WTC11 (cell line): ENCODE measurements around a stretch of chr20.

GRCh38 chr20:4248120-4248829 is 812 bp downstream of the ADRA1D start:
- PRO-cap = no peak

- PRO-cap = unidirectional peak, plus-strand start at chr20:4585817
Measured at GRCh38 chr20:4585722-4585952, 100.6 kb upstream of the PRNP start.

DNA sequence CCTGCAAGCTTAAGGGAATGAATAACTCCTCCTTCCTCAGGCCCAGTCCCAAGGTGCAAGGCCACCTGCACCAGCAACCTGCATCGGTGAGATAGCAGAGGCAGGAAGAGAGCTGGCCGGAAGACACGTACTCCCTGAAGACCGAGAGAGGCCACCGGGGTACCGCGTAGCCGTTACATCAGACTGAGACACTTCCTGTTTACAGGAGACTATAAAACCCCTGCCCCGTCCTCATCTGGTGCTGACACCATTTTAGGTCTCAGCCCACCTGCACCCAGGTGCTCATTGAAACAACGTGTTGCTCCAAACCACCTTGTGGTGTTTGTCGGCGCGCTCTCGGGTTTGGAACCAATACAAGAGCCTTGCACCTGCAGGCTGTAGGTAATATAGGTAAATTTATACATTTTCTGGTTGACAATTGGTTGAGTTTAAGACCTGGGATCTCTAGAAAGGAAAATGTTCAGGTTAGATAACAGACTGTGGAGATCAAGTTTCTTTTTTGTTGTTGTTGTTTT is 25.0 kb upstream of the PRNP start:
- PRO-cap = no peak

GRCh38 chr20:4702290-4703316 is 16.3 kb downstream of the PRNP start:
- PRO-cap = no peak

DNA sequence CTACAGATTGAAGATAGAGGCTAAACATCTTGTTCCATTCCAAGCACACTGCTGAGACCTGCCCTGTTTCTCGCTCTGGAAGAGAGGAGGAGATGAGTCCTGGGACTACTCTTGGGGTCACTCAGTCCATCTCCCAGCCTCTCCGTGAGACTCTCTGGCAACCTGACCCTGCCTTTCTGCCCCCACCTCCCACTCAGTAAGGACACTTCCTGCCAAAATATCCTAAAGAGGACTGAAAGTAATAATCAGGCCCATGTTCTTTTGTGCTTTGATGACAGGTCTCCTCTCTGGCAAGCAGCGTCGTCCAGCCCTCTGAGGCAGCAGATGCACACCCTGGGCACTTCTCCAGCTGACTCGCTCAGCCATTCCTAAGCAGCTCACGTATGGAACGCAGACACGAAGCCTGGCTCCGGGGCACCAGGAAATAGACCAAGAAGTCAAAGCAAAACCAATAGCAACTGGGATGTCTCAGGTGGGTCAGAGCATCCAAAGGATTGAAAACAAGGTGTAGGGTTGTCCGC is 2.6 kb downstream of the RASSF2 start:
- PRO-cap = no peak

- PRO-cap = no peak
Measured at GRCh38 chr20:5156893-5157513, 30.2 kb downstream of the CDS2 start.

DNA sequence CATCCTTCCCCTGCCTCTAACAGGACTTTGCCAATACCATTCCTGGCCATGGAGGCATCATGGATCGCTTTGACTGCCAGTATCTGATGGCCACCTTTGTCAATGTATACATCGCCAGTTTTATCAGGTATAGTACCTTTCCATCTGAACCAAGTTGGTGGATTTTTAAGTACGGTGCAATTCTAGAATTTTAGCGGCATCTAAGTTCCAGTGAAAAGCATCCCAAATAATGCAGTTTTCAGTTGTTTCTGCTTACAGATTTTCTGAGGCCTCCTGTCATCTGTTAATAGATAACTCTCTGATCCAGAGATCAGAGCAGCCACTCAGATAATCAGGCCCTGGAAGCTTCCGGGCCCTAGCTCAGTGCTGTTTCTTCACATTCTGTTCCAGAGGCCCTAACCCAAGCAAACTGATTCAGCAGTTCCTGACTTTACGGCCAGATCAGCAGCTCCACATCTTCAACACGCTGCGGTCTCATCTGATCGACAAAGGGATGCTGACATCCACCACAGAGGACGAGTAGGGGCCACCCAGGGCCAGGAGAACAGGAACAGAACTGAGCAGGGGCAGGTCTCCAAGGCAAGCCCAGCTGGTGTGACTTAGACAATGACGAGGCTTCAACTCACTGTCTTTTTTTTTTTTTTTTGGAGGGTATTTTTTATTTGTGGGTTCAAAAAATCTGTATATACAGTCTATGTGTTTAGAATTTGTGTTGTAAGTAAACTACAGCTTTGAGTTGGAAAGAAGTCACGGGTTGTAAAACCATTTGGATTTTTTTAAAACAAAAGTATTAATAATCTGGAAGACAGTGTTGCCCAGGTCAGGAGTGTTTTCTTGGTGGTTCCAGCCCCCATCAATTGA is 63.1 kb downstream of the CDS2 start:
- PRO-cap = no peak

DNA sequence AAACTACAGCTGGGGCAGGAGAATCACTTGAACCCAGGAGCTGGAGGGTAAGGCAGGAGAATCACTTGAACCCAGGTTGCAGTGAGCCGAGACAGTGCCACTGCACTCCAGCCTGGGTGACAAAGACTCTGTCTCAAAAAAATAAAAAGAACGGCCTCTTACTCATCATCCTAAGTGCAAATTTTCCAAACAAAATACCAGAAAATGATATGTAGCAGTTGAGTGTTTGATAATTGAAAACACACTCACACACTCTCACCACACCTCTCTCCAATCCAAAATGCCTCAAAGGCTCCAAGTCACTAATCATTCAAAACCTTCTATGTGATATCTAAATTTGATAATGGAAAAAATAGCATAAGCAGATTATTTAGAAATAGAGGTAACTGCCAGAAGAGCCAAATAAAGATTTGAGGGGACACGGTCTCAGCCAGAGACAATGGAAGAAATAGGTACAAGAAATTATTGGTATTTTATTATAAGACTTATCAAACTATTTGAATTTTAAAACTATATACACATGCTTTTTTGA is 59.1 kb downstream of the GPCPD1 start:
- PRO-cap = no peak

DNA sequence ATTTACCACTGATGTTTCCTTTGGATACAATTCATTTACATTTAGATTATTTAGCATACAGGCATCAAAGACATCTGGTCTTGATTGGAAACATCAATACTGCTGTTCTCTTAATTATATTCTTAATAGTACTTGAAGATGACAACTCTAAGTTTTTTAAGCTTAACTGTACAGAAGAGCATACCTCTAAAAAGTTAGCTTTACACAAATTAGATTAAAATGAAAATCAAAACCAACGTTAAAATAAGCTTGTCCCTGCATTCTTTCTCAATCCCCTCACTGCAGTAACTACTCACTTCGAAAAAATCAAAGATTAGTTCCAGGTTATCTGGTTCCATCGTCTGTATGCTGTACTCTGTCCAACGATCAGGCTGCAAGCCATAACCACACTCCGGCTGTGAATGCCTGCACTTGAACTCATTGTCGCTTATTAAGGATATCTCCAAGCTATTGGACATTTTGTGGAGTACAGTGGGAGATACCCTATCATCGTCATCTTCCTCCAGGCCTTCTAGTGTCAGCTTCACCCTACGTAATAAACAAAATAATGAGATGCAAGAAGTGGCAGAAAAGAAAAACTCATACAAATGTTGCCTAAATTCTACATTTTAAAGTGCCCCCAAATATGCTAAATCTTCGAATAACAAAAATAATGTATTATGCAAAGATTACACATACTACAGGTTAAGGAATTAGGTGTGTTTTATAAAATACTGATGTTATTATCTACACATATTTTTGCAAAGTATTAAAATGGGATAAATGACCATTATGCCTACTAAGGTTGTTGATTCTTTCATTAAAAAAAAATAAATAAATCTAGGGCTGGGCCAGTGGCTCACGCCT is 32.5 kb downstream of the GPCPD1 start:
- PRO-cap = no peak

GRCh38 chr20:5592894-5593328 is 17.9 kb downstream of the GPCPD1 start:
- PRO-cap = no peak

DNA sequence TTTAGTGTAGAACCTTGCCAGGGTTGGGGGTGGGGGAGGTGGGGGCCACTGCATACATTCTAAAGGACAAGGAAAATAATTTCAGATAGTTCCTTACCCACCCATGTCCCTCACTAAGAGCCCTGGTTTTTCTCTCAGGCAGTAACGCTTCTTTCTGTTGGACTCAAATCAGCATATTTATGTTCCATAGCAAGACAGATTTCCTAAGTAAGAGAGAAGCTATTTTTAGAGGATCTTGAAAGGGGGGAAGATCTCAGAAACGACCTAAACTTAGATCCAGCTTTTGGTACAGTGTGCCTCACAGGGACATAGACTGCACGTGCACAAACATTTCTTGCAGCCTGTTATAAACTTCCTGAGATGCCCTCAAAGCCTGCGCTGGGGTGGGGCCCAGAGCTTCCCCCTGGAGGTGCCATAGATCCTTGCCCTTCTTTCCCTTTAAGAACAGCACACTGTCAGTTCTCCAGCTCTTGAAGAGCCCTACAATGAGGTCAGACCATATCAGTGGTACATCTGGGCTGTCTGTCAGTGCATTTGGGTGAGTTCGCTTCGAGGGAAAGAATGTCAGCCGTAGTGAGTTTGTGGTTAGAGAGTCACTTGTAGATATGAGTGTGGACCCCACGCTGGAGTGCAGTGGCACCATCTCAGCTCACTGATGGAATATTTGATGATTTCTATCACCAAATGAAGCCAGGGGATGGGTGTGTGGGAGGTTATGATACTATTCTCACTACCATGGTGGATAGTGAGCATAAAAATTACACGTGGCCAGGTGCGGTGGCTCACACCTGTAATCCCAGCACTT is 48.7 kb upstream of the GPCPD1 start:
- PRO-cap = no peak

- PRO-cap = no peak
Measured at GRCh38 chr20:5772723-5773372, 22.6 kb downstream of the SHLD1 start.

- PRO-cap = no peak
Measured at GRCh38 chr20:5833362-5833711, 78.0 kb upstream of the CHGB start.

DNA sequence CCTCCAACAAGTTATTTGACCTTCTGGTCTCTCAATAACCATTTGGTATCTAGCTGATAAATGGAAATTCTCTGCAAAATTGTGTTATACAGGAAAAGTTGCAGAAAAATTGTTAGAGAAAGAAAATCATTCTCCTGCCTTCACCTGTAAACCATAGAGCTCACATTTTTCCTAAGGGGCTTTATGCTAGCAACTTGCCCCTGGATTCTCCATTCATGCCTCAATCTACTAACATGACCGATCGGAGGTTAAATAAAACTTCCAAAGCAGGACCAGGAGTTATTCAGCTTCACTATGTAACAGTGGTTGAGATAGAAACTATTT is 75.6 kb upstream of the CHGB start:
- PRO-cap = no peak

DNA sequence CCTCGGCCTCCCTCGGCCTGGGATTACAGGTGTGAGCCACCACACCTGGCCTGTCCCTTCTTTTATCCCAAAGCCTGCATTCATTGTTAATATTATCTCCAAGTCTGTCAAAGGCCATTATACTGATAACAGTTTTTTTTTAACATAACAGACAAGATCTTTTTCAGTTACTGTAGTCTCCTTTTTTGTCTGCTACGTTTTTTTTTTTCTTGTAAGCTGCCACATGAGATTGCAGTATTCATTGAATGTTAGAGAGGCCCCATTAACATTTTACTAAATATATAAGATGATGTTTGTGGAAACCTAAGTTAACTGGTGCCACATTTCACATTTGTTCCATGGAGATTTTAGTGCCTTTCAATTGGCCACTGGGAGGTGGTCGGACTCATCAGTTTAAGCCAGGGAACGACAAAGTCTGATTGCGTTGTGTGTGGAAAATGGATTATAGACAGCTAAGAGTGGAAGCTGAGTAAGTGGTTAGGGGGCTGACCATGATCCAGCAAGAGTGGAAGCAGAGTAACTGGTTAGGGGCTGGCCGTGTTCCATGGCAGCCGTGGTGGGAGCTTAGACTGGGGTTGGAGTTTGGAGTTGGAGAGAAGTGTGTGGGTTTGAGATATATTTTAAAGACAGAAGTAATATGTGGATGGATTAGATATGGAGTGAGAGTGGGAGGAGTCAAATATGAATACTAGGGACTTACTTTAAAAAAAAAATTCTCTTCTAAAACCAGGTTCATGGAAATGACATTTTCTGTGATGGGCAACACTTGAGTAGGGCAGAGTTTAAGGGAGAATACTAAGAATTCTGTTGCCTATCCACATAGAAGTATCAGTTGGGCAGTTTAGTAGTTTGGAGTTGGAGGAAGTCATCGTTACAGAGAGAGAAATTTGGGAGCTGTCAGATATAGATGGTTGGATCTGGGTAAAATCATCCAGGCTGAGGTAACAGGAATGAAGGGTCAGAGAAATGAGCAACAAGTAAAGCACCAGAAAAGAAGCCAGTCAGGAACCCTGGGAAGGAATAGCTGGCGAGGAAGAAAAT is 6.2 kb downstream of the CRLS1 start:
- PRO-cap = no peak

DNA sequence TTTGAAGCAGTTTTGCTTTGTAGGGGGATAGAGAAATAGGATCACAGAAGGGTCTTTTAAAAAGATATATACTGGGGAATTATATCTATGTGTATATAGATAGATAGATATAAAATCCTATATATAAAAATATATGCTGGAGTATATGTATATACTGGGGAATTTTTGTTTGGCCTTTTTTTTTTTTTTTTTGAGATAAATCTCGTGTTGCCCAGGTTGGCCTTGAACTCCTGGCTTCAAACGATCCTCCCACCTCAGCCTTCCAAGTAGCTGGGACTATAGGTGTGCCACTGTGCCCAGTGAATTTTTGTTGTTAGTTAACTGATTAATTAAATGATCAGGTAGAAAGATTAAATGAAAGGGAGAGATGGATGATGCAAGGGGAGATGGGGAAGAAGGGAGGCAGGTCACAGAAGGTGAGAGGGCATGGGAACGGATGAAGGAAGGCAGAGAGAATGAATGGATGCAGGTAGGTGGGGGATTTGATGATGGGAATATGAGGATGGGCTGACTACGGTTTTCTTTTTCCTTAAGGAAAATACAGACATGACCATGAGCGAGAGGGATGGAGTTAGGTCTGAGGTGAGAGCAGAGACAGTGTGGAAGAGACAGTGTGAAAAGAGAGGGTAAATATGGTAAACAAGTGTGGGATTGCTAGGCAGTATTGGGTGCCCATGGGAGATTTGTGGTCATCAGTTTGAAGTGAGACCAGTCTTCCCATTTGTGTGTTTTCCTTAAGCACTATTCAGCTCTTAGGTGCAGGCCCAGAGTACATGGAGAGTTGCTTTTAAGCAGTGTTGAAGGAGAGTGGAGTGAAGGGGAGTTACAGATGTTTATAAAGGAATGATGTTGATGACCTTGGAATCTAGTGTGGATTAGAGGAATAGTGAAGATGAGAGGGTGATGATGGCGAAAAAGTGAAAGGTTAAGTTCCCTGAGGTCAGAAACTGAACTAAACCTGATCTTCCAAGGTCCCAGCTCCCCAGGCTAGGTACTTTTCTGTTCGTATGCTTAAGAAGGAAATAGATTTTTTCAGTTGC is 7.4 kb downstream of the CRLS1 start:
- PRO-cap = no peak

GRCh38 chr20:6093900-6094438 is 28.9 kb downstream of the FERMT1 start:
- PRO-cap = no peak

DNA sequence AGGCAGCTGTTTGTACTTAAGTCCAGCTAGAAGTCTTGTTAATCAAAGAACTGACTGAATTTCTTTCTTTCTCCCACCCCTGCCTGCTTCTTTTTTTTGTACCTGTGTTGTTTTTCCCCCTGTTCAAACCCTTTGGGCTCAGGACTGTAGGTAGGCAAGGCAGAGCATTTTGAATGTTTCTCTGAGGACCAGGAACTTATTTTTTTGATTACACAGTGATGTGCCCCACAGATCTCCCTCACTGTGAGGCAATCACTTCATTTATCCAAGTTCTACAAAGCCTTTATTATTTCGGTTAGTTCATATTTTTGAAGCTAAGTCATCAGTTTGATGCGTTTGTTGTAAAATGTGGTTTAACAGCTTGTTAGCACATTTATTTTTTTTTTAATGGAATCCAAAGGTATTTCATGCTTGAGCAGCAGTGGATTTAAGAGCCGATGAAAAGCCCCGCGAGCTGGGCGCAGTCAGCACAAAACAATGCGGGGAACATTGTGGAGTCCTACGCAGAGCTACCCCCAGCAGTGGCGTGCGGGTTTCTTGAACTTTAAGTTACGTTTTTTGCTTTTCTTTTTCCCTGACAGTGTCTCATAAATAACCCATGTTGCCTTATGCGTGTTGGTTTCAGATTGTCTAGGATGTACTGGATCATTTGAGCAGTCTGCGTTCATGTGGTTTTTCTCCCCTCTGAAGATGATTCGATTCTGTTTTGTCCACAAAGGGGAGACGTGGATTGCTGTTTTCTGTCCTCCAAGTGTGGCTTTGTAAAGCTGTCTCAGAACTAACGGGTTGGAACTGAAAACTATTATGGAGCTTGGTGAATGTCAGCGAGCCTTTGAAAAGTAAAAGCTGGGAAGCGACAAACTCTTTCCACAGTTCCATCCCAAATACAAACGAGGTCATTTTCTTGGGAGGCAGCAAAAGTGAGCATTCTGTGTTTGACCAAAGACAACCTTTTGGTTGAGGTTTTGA is 233.6 kb upstream of the BMP2 start:
- PRO-cap = no peak

GRCh38 chr20:6561296-6561624 is 206.2 kb upstream of the BMP2 start:
- PRO-cap = no peak

DNA sequence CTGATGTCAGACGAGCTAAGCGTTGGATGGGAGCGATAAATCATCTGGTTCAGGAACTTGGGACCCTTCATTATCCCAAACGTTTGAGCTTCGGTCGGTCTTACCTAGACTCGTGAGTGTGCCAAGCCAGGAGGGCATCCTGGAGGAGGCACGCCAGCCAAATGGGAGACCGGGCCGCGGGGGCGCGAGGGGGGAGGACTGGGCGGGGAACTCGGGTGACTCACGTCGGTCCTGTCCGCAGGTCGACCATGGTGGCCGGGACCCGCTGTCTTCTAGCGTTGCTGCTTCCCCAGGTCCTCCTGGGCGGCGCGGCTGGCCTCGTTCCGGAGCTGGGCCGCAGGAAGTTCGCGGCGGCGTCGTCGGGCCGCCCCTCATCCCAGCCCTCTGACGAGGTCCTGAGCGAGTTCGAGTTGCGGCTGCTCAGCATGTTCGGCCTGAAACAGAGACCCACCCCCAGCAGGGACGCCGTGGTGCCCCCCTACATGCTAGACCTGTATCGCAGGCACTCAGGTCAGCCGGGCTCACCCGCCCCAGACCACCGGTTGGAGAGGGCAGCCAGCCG is 2.5 kb downstream of the BMP2 start:
- PRO-cap = no peak